ENCODE measurements around a stretch of chr2.

DNA sequence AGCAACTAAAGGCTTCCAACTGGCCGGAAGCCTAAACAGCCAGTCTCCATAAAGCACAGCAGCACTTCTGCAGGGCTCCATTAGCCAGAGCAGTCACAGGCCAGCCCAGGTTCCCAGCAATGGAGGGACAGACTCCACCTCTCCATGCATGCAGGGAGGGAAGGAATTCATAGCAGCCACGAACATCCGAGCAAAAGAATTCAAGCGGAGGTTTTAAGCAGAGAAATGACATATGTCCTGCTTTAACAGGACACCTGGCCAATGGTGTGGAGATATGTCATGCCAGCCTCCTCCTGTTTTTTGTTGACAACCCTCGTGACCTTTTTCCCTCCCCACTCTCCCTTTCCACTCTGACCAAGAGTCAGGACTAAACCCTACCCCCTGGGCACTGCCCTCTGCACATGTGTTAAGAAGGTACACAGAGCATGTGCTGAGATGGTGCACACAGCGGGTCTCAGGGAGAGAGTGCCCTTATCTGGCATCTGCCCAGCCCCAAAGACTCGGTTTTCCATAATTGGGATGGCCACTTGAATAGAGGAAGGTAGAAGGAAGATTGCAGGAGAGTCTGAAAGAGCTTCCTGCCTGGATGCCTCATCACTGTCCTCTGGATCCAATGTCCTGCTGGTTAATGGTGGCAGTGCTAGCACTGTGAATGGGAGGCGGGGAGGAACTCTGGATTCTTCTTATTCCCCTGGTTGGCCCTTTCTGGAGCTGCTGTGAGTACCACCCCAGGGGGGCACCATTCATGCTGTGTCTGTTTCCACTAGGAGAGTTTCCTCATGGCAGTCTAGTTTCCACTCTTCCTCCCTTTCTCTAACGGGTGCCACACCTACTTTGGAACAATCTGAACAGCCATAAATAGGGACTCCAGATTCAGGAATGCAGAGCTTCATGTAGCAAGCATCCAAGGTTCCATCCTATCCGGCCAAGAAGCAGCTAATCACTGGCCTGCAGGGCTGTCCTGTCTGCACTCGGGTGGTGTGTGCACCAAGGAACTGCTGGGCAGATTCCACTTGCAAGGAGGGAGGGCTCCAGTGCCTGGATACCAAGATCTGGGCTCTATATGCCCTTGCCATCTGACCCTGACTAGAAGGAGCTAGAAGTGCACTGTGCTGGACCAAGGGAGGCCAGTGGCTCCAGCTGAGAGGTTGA is 4.9 kb upstream of the ATOH8 start:
- CAGE, long polyA plus RNA: no peak
- RRBS: no CpG with 5 or more reads among the region's 11 CpGs

DNA sequence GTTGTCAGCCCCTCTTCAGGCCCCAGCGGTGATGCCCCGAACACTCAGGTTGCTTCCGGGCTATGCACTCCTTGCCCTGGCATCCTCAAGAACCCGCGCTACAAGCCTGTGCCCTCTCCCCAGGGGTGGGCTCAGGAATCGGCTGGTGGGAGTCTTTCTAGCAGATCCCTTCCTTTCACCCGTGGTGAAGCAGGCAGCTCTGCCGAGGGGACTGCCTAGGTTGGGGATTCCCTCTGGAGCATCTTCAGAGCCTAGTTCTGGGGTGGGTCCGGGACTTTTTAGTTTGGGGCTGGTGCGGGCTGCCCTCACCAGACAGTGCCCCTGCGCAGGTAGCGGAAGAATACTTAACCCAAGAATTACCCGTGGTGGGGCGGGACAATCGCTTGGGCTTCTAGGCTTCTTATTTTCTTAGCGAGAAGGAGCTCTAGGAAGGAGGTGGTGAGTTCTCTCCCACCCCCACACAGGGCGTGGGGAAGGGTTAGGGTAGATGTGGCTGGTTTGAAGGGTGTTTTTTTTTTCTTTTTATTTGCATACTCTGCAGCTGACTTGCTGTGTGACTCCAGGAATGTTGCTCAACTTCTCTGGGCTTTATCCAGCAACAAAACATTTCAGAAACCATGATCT is 1.7 kb downstream of the ATOH8 start:
- CAGE, long polyA plus RNA: no peak
- RRBS: 2% methylated on average over 3 of the region's 17 CpGs

- CAGE, long polyA plus RNA: no peak
- RRBS: no CpG with 5 or more reads among the region's 20 CpGs
These were observed 23.6 kb downstream of the ATOH8 start for GRCh38 chr2:85776975-85778169.

- CAGE, long polyA plus RNA: no peak
- RRBS: no CpG with 5 or more reads among the region's 5 CpGs
These were observed 44.4 kb downstream of the ST3GAL5 start for GRCh38 chr2:85844357-85844902.

DNA sequence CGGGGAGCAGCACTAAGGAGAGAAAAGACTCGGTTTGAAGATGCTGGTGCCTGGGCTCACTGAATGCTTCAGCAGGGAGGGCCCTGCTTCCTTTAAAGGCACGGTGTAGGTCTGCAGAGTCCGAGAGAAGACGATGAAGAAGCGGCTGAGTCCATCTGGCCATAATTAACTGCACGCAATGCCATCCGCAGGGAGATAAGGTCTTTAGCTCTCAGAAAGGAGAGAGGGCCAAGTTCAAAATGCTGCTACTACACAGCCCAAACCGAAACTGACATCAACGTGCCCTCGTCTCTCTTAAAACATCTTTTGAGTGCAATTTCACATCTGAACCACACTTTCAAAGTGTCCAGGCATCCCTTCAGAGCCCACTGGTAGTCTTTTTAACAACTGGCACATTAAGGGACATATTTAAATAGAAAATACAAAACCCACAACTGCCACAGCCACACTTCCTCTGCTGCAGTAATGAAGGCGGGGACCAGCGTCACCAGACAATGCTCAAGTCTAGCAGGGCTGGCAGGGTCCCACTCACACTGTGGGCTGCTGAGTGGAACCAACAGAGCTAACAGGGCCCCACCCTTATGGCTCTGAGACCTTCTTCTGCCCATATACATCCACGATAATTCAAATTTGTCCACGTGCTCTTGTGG is 35.8 kb downstream of the ST3GAL5 start:
- CAGE, long polyA plus RNA: no peak
- RRBS: no CpG with 5 or more reads among the region's 15 CpGs

GRCh38 chr2:85936222-85937126 is 47.7 kb upstream of the ST3GAL5 start:
- CAGE, long polyA plus RNA: no peak
- RRBS: no CpG with 5 or more reads among the region's 24 CpGs

- CAGE, long polyA plus RNA: no peak
- RRBS: 74% methylated on average over 7 of the region's 16 CpGs
These were observed 87.9 kb downstream of the POLR1A start for GRCh38 chr2:86017708-86018323.

DNA sequence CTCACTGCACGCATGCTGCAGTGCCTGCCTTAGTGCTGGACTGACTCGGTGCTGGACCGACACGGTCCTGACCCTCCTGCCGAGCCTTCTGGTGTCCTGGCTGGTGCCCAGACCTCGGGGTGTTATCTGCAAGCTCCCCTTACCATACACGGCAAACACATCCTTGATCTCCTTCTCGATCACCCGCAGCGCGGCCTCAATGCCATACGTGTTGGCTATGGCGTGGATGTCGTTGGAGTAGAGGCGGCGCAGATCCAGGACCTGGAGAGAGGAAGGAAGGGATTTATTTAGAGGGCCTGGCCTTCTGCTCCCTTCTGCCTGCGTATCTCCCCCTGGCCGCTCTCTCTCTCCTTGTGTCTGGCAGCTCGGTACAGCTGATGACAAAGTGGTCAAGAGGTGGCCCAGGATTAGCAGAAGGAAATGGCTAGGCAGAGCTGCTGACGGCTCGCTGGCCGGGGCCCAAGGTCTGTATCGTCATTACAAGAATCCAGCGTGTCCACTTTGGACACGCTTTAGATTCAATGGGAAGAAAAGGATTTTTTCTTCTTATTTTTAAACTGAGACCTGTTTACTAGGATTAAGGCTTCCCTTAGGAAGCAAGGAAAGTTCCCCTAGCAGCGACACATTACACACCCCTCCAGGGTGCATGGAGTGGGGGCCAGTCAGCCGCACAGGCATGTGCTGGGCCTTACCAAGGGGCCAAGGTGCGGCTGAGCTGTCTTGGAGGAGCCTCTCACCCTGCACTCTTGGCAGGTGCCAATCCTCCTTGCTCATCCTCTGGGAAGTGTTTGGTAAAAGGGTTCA is 77.0 kb downstream of the POLR1A start:
- CAGE, long polyA plus RNA: no peak
- RRBS: no CpG with 5 or more reads among the region's 28 CpGs

GRCh38 chr2:86185436-86186266 is 9.6 kb downstream of the IMMT start:
- CAGE, long polyA plus RNA: no peak
- RRBS: no CpG with 5 or more reads among the region's 1 CpG

GRCh38 chr2:86225469-86226088 is 26.3 kb downstream of the MRPL35 start:
- CAGE, long polyA plus RNA: no peak
- RRBS: no CpG with 5 or more reads among the region's 13 CpGs

DNA sequence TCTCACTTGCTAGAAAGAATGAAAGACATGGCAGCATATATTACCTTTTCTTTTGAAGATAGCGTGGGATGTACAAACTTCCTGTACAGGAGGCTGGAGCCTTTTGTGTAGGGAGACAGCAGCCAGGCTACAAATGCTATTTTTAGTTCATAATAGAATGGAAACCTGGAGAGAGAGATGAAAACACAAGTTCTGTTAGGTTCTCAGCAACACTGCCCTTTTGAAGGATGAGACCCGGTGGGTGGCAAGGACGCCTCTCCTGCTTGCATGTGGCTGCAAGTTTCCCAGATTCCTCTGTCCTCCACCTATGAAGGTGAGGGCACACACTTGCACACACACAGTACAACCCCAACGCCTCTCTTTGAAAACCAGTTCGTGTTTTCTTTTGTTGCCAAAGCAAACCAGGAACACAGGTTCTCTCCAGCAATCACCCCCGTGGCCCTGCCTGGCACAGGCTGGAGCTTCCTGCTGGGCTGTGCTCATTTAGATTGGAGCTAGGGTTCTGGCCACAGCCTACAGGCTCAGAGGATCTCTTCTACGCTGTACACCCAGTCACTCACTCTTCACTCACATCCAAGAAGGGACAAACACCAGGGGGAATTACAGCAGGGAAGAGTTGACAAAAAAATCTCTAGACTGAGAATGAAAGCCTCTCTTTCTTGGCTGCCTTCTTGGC is 55.5 kb downstream of the MRPL35 start:
- CAGE, long polyA plus RNA: no peak
- RRBS: no CpG with 5 or more reads among the region's 7 CpGs

GRCh38 chr2:86290802-86291000 is 46.7 kb downstream of the REEP1 start:
- CAGE, long polyA plus RNA: no peak

GRCh38 chr2:86466182-86466824 is 25.1 kb downstream of the KDM3A start:
- CAGE, long polyA plus RNA: no peak
- RRBS: no CpG with 5 or more reads among the region's 3 CpGs

DNA sequence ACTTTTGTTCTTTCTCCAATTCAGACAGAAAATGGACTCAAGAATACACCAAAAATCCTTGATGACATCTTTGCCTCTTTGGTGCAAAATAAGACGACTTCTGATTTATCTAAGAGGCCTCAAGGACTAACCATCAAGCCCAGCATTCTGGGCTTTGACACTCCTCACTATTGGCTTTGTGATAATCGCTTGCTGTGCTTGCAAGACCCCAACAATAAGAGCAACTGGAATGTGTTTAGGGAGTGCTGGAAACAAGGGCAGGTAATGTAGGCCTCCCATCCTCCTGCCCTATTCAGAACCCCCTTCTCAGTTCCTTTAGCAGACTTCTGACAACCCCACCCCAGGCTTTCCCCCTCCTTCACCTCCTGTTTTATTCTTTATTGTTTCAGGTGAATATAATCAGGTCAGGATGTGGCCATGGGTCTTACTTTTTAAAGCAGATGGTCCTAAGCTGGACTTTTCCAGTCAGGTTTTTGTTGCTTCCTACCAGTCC is 41.3 kb downstream of the KDM3A start:
- CAGE, long polyA plus RNA: no peak
- RRBS: no CpG with 5 or more reads among the region's 2 CpGs

- CAGE, long polyA plus RNA: no peak
- RRBS: no CpG with 5 or more reads among the region's 6 CpGs
These were observed 3.1 kb upstream of the CHMP3 start for GRCh38 chr2:86566295-86566818.

DNA sequence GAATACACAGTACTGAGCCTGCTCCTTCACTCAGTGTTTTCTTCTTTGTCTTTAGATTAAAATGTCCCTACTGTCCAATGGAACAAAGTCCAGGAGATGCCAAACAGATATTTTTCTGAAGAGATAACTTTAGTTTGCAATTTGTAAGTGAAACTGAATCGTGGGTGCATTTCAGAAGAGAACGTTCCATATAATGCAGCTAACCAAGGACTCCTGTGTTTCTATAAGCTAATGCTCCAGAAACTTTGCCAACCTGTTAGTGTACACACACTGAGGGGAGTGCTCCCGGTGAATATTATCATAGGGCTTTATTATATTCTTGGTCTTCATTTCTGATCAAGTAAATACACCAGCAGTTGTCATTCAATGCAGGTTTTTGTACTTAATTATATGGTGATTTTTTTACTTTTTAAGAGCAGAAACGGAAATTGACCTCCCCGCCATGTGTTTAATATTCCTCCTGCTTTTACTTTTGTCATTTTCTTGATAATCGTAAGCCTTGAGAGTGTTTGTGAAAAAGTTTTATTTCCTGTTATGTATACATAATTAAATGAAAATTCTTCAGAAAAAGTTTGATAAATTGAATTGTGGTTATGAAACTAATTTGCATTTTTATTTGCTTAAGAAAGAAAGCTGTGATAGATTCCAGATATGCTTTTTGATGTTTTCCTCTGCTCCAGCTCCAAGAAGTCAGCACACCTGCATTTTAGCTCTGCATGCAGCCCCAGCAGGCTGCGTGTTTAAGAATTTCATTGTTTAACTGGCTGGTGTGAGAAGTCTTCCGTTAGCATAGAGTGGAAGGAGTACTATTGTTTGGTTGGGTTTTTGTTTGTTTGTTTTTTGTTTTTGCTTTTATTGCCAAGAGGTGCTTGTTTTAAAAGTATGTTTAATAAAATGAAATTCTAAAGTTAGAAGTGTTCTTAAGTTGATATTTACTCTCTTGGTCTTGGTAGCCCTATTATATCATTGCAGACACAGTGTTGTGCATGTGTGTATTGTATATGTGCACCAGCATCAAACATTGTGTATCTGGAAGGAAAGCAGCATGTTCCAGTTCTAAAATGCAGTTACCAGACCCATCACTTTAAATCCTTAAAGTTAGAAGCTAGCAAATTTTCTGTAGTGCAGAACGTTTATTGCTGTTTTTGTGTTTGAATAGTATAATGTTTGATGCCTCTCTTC is 17.0 kb downstream of the CD8A start:
- CAGE, long polyA plus RNA: no peak
- RRBS: no CpG with 5 or more reads among the region's 9 CpGs

- CAGE, long polyA plus RNA: no peak
- RRBS: no CpG with 5 or more reads among the region's 14 CpGs
These were observed 527 bp upstream of the CD8A start for GRCh38 chr2:86791174-86791705.

GRCh38 chr2:87018946-87019477 is 2.6 kb downstream of the PLGLB1 start:
- CAGE, long polyA plus RNA: no peak
- RRBS: no CpG with 5 or more reads among the region's 11 CpGs

DNA sequence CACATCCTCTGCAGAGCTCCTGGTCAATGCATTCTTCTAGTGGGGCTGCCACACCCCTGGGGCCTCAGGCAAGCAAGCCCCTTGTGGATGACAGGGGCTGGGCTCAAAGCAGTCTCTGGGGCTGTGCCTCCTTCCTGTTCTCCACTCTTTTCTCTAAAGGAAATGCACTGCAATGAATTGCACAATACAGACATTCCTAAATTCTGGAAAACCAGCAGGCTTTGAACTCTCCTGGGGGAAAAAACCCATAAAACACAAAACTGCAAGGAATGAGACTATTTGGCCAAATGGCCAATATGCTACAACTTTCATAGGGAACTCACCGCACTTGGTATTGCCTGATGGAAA is 293.9 kb upstream of the PLGLB2 start:
- CAGE, long polyA plus RNA: no peak
- RRBS: no CpG with 5 or more reads among the region's 1 CpG

DNA sequence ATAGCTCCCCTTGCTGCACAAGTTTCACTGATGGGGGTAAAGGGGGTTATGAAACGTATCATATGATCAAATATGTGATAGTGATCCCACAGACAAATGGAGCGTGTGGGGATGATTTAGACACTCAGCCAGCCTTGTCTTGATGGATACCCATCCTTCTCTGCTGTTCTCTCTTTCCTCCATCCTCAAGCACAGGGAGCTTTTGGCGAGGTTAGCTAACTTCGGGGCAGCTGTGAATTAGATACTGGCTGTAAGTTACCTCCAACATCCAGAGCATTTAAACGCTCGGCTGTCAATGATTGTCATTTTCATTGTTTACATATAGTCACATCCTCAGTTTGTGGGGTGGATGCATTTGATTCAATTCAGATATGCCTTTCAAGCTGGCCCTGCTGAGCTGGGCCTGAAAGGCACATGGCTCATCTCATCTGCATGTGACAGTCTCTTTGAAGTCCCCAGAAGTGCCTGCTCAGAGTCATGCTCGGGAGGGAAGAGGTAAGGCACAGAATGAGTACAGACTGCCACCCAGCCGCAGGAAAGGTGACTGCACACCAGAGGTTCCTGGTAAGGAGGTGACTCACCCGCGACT is 281.4 kb upstream of the PLGLB2 start:
- CAGE, long polyA plus RNA: no peak
- RRBS: no CpG with 5 or more reads among the region's 10 CpGs